Ishikawa (cell line): ENCODE results near the gene CHSY3.

- RRBS: no CpG with 5 or more reads among the region's 4 CpGs
These were observed 113.2 kb downstream of the SLC12A2 start for GRCh38 chr5:128196716-128197275.

DNA sequence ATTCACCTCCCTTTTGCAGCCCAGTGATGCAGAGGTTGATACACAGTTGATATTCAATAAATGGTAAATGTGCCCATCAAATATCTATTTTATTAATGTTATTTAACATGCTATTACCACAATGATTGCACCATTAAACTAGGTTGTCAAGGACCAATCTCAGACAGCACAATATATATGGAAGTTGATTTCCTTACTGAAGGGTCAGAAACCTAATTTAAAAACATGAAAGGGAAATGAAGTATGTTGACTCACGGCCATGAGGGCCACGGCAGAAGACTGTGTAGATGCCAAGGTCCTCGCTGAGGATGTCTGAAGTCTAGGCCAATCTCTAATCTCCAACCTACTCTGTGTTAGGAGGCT lies 1.7 kb upstream of the ISOC1 start:
- RRBS: no CpG with 5 or more reads among the region's 3 CpGs

- RRBS: no CpG with 5 or more reads among the region's 12 CpGs
These were observed 2.0 kb downstream of the ADAMTS19 start for GRCh38 chr5:129461987-129462627.

GRCh38 chr5:129903597-129904586 lies at the start of gene CHSY3:
Gene CHSY3 (plus strand): TSS chr5:129904465.
- RRBS: 2% methylated on average over 26 of the region's 83 CpGs

DNA sequence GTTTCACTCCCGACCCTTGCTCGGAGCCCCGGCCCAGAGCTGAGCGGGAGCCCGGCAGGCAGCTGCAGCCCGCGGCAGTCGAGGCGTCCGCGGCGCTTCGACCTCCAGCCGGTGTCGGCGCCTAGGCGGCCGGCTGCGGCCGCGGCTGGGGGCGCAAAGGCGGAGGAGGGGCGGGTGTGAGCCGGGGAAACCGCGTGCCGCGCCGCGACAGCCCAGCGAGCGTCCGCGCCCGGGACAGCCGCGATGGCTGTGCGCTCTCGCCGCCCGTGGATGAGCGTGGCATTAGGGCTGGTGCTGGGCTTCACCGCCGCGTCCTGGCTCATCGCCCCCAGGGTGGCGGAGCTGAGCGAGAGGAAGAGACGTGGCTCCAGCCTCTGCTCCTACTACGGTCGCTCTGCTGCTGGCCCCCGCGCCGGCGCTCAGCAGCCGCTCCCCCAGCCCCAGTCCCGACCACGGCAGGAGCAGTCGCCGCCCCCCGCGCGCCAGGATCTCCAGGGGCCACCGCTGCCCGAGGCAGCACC lies 382 bp downstream of the CHSY3 start:
- RRBS: 2% methylated on average over 38 of the region's 66 CpGs

- RRBS: no CpG with 5 or more reads among the region's 19 CpGs
These were observed 2.1 kb downstream of the CHSY3 start for GRCh38 chr5:129906252-129906881.

DNA sequence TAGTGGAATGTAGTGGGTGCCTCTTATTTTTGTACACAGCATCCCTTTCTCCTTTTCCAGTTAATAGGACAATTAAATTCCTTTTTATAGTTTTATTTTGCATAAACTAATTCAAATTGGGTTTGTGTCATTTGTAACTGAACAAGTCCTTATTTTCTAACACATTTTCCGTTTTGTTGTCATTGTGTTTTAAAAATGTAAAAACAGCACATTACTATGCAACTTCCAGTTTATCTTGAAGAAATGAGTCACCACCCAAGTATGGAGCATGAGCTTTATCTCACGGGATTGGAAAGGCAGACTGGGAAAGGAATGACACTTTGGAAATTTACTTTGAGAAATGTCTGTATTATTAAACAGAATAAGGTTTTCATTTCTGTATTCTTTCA lies 432.9 kb downstream of the CHSY3 start:
- RRBS: no CpG with 5 or more reads among the region's 2 CpGs

GRCh38 chr5:130884676-130885477 lies 280.2 kb downstream of the HINT1 start:
- RRBS: no CpG with 5 or more reads among the region's 5 CpGs

- RRBS: no CpG with 5 or more reads among the region's 3 CpGs
These were observed 38.5 kb upstream of the CDC42SE2 start for GRCh38 chr5:131225249-131225776.

DNA sequence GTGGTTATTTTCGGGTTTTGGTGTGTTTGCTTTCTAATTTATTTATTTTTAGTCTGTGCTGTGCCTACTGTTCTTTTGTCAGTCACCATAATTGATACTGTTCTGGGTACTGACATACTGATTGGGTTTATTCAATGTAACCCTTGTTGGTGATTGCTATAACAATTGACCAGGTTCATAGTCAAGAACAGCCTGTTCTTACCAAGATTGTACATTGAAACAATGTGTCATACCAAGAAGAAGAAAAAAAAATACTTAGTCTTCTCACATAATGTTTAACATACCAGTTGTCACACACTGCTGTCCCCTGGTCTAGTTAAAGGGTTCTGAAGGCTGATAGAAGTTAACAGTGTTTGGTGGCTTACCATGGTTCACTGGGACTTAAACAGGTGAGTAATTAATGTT lies 18.6 kb upstream of the CDC42SE2 start:
- RRBS: no CpG with 5 or more reads among the region's 1 CpG

DNA sequence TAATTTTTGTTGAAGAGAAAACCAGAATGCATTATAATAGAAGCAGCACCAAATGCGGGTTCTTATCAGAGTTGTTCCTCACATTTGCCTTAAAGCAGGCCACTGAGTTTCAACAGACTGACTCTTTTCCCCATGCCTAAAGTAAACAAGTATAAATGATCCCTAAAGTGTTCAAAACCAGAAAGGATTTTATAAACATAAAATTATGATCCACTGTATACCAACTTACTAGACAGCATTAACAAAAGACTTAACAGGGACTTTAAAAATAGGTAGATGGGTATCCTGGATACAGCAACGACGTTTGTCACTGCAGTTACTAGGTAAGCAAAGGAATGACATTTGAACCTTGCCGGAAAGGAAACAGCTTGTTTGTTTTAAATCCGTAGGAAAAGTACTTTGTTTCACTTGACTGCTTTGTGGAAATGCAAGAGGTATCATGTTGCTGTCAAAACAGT lies 122.8 kb downstream of the CDC42SE2 start:
- RRBS: no CpG with 5 or more reads among the region's 5 CpGs

DNA sequence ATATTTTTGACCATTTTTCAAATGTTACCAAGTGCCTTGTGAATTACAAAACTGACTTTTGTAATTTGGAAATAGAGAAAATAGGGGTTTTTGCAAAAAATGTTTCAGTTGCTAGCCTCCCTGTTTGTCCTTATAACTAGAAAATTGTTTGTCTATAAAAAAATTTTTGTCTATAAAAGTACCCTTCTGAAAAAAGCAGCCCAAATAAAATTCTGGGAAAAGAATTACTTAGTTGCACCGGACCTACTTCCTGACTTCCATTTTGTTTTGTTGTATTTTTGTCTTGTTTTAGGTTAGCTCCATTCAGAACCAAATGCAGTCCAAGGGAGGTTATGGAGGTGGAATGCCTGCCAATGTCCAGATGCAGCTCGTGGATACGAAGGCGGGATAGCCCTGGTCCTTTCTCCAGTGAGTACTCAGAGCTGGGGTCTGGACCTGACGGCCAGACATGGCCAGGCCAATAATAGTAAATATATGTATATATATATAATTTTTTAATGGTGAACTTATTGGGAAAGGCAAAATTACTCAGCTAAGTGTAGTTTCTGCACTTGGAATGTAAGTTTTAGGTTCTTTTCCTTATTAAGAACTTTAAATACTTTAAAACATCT lies 127.0 kb downstream of the CDC42SE2 start:
- RRBS: no CpG with 5 or more reads among the region's 5 CpGs

- RRBS: no CpG with 5 or more reads among the region's 10 CpGs
These were observed 127.8 kb downstream of the CDC42SE2 start for GRCh38 chr5:131391520-131392257.

DNA sequence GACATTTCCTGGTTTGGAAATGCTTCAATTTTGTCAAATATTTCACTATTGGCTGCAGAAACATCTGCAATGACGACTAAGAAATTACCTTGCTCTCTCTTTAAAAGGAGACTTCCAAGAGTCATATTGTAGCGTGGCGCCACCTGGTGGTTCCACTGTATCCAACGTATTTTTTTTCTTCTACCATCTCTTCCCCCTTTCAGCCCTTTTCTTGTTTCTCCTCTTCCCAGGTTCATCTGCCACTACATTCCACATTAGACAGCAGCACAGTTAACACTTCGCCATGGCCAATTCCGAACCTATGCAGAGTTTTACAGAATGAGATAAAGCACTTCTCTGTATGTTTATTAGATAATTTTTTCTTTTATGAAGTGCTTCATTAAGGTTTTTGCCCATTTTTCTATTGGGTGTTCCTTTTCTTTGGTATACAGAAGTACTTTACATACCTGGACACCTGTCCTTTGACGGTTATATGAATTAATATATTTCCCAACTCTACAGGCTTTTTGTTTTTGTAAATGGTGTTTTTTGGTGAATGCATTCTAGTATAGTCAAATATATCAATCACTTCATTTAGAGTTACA lies 153.6 kb downstream of the CDC42SE2 start:
- RRBS: no CpG with 5 or more reads among the region's 7 CpGs

DNA sequence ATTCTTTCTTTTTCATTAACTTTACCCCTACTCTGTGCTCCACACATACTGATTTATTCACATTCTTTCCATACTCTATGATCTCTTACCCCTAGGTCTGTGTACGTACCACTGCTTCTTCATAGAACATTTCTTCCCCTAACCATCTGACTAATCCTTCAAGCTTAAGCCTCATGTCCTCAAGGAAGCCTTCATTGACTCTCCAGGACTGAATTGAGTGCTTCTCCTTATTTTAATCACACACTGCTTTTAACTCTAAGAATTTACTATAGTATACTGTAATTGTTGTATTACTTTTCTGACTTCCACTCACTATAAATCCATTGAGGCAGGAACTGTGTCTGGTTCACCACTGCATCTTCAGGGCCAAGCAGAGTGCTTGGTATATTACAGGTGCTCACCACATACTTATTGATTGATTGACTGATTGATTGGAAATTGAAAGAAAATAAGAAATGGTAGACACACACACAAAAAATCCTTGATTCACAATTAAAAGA lies 79.6 kb upstream of the RAPGEF6 start:
- RRBS: no CpG with 5 or more reads among the region's 1 CpG

DNA sequence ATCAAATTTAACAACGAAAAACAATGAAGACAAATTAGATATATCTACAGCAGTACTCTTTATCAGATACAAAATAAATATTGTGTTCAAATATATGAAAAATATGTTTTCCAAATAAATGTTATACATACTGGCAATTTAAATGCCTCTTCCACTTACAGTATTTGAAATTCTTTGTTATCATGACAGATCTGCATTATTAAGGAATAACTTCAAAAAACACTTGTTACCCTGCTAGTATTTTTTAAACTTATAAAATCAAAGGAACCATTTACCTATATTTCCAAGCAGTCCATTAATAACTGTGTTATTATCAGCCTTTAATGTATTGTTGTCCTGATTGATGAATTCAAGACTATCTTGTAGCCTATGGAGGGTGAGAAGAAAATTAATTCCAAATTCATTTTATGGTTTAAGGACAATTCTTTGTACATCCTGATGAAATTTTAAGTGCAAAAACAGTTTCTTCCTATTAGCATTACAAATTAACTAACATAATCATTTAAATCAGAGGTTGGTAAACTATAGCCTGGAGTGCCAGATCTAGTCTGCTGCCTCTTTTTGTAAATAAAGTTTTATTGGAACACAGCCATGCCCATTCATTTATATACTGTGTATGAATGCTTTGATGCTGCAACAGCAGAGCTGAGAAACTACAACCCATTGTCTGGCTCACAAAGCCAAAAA lies 80.4 kb downstream of the FNIP1 start:
- RRBS: no CpG with 5 or more reads among the region's 1 CpG

DNA sequence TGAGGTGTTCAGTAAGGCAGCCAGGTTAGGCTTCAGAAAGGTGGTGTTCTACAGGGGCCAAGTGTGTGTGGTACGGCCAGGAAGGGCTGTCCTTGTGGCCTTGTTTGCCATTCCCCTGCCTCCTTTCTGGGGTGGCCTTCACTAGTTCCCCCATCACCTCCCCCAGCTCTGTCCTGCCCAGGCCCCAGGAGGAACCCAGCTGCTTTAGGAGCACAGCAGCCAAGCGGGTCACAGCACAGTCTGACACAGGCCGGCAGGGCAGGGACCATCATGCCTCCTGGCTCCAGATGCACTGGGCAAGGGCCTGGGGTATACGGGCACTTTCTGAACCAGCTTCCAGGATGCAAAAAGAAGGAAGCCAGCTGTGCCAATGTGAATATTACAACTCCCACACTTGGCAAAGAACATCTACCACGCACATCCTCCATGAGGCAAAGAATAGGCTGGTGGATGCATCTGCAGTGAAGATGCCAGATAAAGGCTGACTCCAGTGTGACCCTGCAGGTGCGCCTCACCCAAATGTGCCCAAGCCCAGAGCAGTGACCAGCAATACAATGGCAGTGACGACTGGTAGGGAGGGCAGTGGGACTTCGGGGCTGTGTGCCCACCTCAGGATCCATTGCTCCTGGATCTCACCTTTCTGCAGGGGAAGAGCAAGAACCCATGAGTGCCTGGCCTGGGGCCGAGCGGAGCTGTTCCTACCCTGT lies 6.4 kb upstream of the IL3 start:
- RRBS: no CpG with 5 or more reads among the region's 10 CpGs

DNA sequence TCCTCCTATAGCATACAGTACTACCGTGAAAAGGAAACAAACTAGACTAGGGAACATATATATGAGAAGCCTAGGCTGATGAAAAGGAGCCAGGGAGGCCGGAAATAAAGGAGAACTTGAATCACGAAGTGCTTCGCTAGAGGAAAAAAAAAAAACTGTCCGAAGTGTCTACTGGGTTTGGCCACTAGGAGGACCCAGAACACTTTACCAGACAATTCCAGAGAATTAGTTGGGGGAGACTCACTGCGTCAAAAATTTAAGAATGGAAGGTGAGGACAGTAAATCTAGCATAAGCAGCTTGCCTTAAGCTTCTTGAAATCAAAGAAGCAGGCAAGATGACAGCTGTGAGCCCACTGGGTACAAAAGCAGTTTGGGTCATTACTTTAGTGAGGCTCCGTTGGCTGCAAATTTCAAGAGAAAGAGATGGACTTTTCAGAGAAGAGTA lies 47.5 kb downstream of the P4HA2 start:
- RRBS: no CpG with 5 or more reads among the region's 7 CpGs

GRCh38 chr5:132219417-132219622 lies 8.3 kb downstream of the P4HA2 start:
- RRBS: no CpG with 5 or more reads among the region's 3 CpGs

- RRBS: no CpG with 5 or more reads among the region's 14 CpGs
These were observed 15.6 kb downstream of the SLC22A5 start for GRCh38 chr5:132385015-132385507.